ENCODE results near the gene ANO6.

GRCh38 chr12:45215234-45216376 is at the start of gene ANO6:
ANO6 (plus strand) TSS chr12:45216095.
- PRO-cap, 2 experiments, result peak in 2 of 2 experiments; most common plus-strand start chr12:45215865 (in 2); most common minus-strand start chr12:45215407 (in 2)

DNA sequence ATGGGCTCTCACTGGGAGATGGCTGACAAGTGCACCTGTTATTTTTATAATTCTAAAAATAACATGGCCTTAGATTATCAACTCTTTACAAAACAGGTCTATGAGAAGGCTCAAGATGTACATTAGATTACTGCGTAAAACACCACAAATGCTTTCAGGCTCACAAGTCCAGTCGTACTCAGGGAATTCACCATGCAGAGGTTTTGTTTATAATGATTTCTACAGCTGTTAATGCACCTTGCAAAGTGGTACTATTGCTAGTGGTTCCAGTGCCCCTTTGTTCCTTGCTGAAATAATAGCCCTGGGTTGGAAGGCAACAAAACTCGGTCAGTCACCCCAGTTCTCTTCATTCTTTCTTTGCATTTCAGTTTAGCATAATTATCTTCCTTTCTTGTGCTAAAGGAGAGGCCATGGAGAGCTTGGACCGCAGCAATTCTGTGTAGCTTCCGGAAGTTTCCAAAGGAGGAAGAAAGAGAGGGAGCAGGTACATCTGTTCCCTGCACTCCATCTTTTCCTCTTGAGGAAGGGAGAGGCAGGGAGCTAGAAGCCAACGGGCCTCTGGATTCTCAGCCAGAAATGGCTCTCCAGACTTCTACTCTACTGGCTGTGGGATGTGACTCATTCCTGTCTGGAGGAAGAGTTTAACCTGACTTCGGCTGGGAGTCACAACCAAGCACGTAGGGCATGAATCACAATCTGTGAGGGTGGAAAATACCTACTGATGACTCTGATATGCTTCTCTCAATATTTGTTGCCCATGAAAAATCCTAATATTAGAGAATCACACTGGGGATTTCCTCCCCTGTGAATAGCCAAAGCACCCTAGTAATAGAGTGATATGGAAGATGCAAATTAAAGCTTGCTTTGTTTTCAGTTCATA is 16.8 kb downstream of the ANO6 start:
- PRO-cap, 2 experiments, result no peak in any of the 2 experiments

DNA sequence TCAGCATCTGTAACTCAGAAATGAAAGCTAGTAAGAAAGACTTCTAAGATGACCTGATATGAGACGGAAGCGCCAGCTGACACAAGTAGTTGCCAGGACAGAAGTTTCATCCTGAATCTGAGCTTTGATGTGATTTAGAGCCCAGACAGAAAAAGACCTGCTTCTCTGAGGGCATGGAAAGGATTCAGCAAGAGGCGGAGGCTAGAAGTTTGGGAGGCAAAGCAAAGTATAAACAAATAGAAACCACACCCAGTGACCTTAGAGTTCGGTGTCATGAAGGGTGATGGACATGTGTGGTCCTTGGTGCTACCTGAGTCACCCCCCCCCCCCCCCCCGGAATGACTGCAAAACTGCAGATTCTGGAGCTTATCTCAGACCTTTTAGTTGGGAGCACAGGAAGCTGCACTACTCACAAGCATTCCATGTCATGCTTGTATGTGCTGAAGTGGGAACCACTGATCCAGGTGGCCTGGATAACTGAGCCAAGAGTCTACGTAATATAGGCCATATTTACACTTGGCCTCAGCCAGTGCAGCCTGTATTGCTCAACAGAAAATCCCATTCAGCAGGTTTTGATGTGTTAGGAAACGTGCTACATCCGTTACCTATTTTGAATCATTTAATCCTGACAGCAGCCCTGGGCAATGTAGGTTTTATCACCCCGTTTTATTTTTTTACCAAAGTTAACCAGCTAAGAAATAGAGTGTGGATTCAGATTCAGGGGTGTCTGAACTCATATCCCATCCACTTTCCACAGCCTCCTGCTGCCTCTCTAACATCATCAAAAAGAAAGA is 191.5 kb downstream of the ANO6 start:
- PRO-cap, 2 experiments, result no peak in any of the 2 experiments

DNA sequence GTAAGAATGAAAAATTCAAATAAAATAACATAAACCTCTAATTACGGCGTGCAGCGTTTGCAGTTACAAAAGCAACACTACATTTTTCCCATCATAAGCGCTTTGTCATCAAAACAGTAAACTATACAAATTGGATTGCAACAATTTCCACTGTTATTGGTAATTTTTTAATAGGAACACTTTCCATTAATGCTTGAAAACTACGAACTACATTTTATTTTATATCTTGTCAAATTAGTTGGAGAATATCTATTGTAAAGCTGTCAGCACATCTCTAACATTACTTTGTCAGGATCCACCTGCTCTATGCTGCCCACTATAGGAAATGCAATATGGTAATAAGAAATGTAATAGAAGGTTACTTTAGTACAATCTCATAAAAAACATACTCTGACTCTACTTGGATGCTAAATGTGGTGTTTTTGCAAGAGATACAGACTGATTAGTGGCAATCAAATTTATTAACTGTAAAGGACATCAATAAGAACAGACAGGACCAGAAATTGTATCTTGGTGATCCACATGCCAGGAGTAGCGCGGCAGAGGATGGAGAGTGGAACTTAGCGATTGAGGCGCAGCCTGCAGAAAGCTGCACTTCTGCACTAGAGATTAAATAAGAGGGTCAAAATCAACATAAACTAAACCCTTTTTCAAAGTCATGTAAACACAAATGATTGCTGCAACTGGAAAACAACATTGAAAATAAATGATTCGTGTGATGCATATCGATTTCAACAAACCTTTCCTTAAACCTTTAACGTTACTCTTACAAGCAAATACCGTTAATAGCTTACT is 3.7 kb upstream of the ARID2 start:
- PRO-cap, 2 experiments, result no peak in any of the 2 experiments

DNA sequence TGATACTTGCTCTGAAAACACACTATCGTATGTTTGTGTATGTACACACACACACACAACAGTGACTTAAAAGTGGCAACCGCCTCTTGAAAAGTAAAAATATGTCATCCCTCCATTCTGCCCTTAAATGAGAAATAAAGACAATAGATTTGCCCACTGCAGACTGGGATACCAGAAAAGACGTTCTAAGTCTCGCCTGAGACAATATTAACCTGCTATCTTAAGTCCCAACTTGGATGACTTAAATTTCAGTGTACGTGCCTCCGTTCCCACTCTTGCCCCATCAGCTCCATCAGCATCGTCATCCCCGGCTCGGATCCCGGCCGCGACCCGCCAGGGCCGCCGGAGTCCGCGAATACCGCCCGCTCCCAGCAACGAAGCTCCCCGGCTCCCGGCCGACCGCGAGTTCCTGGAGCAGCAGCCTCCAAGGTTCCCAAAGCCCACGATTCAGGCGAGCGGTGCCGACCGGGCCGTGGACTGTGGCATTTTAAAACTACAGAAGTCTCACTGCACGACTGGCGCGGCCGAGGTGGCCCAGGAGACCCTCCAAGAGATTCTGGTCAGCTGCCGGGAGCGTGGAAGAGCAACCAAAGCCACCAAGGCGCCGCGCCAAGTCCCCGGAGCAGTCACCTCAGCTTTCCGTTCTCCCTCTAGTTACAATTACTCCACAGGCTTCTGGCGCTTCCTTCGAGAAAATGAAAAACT is 2.7 kb upstream of the ARID2 start:
- PRO-cap, 2 experiments, result peak in 2 of 2 experiments; most common plus-strand start position 596 of the sequence (in 2); most common minus-strand start position 555 of the sequence (in 1)

- PRO-cap, 2 experiments, result no peak in any of the 2 experiments
Observed at GRCh38 chr12:45936407-45937246, 53.7 kb downstream of the SCAF11 start.

DNA sequence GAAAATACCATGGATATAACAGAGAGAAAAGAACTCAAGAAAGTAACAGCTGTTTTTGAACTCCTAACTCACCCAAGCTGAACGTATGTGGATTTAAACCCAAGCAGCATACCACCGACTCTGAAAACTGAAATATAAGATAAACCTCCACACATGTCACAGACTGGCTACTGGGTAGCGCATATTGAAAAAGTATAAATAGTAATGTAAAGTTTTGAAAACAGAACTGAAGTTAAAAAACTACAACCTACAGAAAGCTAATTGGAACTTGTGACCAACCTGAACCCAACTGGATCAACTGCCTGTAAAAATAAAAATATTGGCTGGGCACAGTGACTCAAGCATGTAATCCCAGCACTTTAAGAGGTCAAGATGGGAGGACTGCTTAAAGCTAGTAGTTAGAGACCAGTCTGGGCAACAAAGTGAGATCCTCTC is 18.4 kb downstream of the SCAF11 start:
- PRO-cap, 2 experiments, result no peak in any of the 2 experiments

- PRO-cap, 2 experiments, result no peak in any of the 2 experiments
Observed at GRCh38 chr12:45989356-45989651, 1.1 kb downstream of the SCAF11 start.

DNA sequence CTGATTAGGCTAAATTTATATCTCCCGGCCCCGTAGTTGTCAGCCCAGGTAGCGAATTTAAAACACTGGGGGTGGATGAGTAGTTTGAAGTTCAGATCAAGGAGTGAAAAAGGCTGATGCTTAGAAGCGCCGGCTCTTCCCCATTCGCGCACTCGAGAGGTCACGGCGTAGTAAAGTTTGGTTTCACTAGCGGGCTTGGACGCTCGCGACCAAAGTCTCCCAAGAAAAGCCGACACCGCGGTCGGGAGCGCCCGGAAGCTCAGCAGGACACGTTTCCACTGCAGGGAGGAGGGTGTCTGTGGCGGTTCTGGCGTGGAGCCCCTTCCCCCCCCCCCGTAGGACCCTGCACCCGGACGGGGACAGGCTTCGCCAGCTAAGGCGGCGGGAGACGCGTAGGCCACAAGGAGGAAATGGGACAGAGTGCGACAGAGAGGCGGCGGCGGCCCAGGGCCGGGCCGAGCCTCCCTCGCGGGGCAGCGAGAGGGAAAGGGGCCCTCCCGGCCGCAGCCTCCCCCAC is 664 bp downstream of the SCAF11 start:
- PRO-cap, 2 experiments, result peak in 2 of 2 experiments; most common plus-strand start position 186 of the sequence (in 1); most common minus-strand start position 280 of the sequence (in 2)

- PRO-cap, 2 experiments, result peak in 2 of 2 experiments; most common plus-strand start chr12:45990959 (in 2)
Observed at GRCh38 chr12:45990776-45991040, 334 bp upstream of the SCAF11 start.

- PRO-cap, 2 experiments, result no peak in any of the 2 experiments
Observed at GRCh38 chr12:46192320-46192853, 76.5 kb downstream of the SLC38A1 start.

GRCh38 chr12:46213511-46214170 is 55.2 kb downstream of the SLC38A1 start:
- PRO-cap, 2 experiments, result no peak in any of the 2 experiments

GRCh38 chr12:46214591-46215037 is 54.2 kb downstream of the SLC38A1 start:
- PRO-cap, 2 experiments, result no peak in any of the 2 experiments

GRCh38 chr12:46245818-46246907 is 22.7 kb downstream of the SLC38A1 start:
- PRO-cap, 2 experiments, result no peak in any of the 2 experiments

- PRO-cap, 2 experiments, result no peak in any of the 2 experiments
Observed at GRCh38 chr12:46265682-46266064, 3.2 kb downstream of the SLC38A1 start.

DNA sequence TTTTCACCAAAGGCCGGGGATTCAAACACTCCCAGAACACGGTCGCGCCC is 923 bp downstream of the SLC38A1 start:
- PRO-cap, 2 experiments, result no peak in any of the 2 experiments

- PRO-cap, 2 experiments, result no peak in any of the 2 experiments
Observed at GRCh38 chr12:46367676-46368027, 4.9 kb downstream of the SLC38A2 start.

DNA sequence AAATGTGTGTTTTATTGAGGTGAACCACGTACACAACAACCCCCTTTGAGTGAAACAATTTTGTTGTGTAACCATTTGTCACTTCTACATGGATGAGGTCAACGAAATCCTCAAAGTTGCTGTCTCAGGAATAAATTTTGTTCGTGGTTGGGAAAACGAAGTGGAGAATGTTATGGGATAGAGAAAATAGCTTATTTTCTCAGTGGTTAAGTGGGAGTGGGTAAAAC is 10.0 kb upstream of the SLC38A2 start:
- PRO-cap, 2 experiments, result no peak in any of the 2 experiments

DNA sequence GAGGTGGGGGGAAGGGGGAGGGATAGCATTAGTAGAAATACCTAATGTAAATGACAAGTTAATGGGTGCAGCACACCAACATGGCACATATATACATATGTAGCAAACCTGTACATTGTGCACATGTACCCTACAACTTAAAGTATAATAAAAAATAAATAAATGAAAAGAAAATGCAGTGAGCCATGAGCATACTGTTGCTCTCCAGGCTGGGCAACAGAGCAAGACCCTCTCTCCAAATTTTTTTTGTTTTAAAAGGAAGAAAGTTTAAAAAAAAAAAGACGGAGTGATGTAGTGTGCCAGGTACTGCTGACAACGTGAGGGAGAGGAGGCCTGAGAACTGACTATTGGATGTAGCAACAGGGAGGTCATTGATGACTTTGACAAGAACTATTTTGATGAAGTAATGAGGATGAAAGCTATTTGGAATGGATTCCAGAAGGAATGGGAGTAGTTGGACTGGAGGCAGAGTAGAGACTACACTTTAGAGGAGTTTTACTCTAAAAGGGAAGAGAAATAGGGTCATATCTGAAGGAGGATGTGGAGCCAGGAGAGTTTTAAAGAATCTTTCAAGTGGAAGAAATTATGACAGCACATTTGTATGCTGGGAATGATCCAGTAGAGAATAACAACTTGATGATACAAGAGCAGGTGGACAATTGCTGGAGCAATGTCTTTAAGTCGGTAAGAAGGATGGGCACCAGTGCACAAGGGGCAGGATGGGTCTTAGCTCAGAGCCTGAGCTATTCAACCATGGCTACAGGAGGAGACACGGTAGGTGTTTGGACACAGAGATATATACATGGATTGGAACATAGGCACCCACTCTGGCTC is 27.8 kb upstream of the SLC38A2 start:
- PRO-cap, 2 experiments, result no peak in any of the 2 experiments

- PRO-cap, 2 experiments, result no peak in any of the 2 experiments
Observed at GRCh38 chr12:46406105-46406660, 33.6 kb upstream of the SLC38A2 start.

All from right ventricle myocardium (tissue), 1 donor.